Epithelial cell of alveolus of lung (primary cell): ENCODE data around the gene RCC1L.

DNA sequence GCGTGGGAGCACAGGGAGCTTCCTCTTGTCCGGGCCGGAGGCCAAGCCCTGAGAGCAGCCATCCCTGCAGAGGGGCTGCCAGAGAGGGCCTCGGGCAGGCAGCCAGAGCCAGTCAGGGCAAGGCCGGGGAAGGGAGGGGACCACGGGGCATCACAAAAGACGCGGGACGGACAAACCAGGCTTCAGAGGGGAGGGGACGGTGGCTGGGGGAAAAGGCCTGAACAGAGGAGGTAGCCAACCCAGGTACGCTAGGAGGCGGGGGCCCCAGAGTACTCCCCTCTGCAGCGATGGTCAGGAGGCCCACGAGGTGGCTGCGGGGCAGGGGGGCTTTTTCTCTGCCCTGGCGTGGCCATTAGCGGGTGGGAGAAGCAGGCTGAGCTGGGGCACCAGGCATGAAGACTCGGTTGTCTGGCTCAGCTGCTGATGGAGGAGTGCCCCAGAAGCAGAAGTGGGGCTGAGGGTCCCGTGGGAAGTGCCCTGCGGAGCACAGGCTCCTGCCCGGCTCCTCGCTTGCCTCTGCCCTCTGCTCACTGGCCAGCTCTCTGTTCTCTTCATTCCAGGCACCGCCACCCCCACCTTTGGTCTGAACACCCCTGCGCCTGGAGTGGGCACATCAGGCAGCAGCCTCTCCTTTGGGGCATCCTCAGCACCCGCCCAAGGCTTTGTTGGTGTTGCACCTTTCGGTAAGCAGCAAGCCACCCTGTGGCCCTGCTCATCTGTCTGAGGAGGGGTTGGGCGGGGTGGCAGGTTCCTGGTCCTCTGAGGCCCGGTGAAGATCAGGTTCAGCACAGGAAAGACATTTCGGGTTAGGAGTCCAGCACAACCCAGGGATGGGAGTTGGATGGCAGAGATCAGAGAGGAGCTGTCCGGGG lies 20.4 kb downstream of the POM121 start:
- RAMPAGE, long total RNA = no peak
- RRBS = no CpG with 5 or more reads among the region's 30 CpGs

DNA sequence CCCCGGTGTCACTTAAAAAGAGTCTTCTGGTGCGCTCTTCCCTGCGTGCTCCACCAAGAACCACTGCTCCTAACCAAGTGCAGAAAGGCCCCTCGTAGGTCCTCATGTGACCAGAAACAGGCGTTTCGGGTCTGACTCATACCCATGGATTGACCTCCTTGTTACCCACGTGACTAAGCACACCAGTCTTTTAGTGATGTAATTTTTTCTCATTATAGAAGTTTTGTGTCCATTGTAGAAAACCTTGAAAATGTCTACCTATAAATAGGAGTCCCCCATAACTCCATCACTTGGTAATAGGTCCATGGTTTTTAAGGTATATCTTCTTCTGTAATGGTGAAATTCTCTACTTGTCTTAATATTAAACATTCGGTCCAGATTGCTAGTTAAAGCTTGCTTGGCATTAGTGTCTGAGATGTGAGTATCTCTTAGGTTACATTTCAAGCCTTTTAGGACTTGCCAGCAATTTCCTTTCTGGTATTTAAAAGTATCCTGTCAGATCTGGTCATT lies 14.1 kb downstream of the FKBP6 start:
- RAMPAGE, long total RNA = no peak
- RRBS = no CpG with 5 or more reads among the region's 8 CpGs

DNA sequence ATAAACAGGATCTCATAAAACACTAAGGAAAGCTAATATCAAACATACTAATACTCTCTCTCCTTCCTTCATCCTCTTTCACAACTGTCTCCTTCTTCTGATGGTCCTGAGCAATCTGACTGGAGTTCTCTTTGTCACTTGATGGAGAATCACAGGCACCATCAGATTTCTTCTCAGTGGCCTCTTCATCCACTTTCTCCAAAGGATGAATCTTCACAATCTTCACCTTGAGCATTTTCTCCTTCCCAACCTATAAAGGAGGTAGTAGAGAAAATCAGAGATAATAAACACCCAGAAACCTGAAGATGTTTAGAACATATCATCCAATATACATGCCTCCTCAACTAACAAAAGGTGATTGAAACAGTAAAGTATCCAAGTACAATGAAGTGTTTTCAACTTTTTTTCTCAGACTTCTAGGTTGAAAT lies 23.6 kb downstream of the BAZ1B start:
- RAMPAGE, long total RNA = no peak

DNA sequence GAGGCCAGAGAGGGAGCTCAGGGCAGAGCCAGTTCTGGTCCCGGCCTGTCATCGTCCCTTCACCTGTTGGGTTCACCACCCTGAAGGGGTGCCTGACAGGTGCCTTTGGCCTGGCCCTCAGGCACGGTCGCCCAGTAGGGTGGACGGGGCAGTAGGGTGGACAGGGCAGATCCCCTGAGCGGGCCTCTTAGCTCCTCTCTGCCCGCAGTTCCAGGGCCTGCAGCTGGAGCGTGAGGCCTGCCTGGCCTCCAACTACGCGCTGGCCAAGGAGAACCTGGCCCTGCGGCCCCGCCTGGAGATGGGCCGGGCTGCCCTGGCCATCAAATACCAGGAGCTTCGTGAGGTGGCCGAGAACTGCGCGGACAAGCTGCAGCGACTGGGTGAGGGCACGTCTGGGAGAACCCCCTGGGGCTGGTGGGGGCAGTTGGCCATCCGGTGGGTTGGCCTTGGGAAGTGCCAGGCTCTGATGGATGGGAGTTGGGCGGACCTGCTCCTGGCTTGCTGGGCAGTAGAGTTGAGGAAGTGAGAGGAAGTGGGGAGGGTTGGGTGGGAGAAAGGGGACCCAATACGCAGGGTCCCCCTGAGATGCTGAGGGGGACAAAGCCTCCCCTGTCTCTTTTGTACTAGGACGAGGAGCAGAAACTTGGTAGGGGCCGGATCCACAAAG lies 1.7 kb downstream of the VPS37D start:
- RAMPAGE, long total RNA = no peak
- RRBS = no CpG with 5 or more reads among the region's 24 CpGs

GRCh38 chr7:73703631-73704299 lies 15.7 kb downstream of the STX1A start:
- RAMPAGE, long total RNA = no peak
- RRBS = 6% methylated on average over 9 of the region's 33 CpGs

GRCh38 chr7:73718511-73719116 lies 855 bp downstream of the STX1A start:
- RAMPAGE, long total RNA = no peak
- RRBS = no CpG with 5 or more reads among the region's 25 CpGs

GRCh38 chr7:73740746-73741286 lies 2.2 kb upstream of the ABHD11 start:
- RAMPAGE, long total RNA = no peak
- RRBS = no CpG with 5 or more reads among the region's 9 CpGs

DNA sequence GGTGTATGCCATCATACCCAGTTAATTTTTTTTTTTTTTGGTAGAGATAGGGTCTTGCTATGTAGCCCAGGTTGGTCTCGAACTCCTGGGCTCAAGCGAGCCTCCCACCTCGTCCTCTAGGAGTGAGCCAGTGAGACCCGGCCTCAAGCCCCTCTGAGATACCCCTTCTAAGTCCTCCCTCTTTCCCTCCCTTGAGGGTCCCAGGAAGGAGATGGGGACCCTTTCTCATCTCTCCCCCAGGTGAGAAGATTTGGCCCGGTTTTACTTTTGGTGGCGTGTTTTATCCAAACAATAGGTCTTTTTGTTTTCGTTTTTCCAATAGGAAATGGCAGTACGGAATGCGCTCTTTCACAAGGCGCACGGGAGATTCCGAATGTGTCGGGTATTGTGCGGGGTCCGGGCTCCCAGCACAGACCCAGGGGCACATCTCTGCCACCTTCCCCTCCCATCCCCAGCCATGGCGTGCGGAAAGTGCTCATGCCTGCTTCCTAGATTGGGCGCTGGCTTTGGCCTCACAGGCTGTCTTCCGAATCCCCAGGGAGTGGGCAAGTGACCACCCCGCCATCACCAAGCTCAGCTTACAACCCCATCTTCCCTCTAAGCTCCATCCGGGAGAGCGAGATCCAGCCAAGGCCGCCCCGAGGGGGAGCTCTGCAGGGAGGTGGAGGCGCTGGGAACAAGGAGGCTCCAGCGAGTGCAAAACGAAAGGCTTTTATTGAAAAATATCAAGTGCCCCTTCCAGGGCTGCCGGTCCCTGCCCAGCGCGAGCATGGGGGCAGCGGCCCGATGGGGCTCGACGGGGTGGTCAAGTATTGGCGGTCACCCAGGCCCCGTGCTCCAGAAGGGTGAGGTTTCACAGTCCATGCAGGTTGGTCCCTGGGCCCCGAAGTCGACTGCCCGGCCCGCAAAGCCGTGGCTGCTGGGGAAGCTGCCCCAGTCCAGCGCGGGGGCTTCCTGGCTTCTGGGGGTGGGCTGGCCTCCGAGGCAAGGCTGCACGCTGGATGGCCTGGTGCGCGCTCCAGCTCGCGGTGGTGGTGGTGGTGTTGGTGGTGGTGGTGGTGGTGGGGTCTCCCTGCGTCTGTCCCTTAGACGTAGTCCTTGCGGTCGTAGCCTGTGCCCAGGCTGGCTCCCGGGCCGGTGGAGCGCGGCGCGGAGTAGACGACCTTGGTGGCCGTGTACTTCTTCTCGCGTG lies 1.4 kb downstream of the CLDN3 start:
- RAMPAGE, long total RNA = no peak
- RRBS = no CpG with 5 or more reads among the region's 63 CpGs

DNA sequence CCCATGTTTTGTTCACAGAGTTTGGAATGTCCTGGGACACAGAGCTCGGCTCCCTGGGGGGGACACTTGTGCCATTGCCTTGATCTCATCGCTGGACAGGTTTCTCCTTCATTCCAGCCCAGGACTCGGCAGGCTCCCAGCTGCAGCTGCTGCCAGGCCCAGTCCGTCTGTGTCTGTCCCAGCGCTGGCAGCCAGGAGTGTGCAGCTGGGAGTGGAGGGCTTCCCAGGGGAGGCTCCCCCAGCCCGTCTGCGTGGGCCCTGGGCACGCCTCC lies 32.6 kb downstream of the TMEM270 start:
- RAMPAGE, long total RNA = no peak
- RRBS = no CpG with 5 or more reads among the region's 8 CpGs

GRCh38 chr7:74002466-74003143 lies 25.4 kb upstream of the ELN start:
- RAMPAGE, long total RNA = no peak
- RRBS = no CpG with 5 or more reads among the region's 17 CpGs

GRCh38 chr7:74009519-74010245 lies 18.3 kb upstream of the ELN start:
- RAMPAGE, long total RNA = no peak
- RRBS = no CpG with 5 or more reads among the region's 20 CpGs

- RAMPAGE, long total RNA = no peak
- RRBS = no CpG with 5 or more reads among the region's 9 CpGs
Measured at GRCh38 chr7:74374072-74374419, 79.7 kb upstream of the GTF2IRD1 start.

DNA sequence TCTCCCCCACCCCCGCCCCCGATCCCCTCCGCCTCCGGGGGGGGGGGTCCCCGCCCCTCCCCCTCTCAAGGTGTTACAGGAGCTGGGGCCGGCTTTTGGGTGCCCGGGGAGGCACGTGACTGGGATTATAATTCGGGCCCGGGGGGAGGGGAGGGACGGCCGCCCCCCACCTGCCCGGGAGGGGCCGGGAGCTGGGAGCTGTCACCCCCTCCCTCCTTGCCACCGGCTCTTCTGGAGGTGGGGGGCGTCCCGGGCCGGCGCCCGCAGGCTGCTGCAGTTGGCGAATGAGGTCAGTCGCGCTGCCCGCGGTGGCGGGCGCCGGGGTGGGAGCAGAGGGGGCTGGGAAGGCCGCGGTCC lies 496 bp downstream of the GTF2IRD1 start:
- RAMPAGE, long total RNA = no peak
- RRBS = 12% methylated on average over 7 of the region's 30 CpGs

DNA sequence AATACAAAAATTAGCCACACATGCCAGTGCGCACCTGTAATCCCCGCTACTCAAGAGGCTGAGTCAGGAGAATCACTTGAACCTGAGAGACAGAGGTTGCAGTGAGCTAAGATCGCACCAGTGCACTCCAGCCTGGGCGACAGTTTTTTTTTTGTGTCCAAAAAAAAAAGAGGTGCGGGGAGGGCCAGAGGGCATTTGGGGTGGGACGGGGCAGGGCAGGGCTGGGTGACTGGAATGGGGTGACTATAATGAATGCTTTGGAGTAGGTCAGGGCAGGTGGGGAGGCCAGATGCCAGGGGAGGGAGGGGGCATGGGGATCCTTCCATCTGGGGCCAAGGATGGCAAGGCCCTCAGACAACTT lies 23.5 kb downstream of the GTF2IRD1 start:
- RAMPAGE, long total RNA = no peak
- RRBS = no CpG with 5 or more reads among the region's 6 CpGs

GRCh38 chr7:74483744-74484309 lies 30.1 kb downstream of the GTF2IRD1 start:
- RAMPAGE, long total RNA = no peak
- RRBS = no CpG with 5 or more reads among the region's 6 CpGs

DNA sequence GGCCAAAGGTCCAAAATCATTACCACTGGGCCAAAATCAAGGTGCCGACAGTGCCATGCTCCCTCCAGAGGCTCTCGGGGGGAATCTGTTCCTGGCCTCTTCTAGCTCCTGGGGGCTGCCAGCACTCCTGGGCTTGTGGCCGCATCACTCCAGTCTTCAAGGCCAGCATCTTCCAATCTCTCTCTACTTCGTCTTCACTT lies 38.9 kb downstream of the GTF2IRD1 start:
- RAMPAGE, long total RNA = no peak
- RRBS = no CpG with 5 or more reads among the region's 4 CpGs

DNA sequence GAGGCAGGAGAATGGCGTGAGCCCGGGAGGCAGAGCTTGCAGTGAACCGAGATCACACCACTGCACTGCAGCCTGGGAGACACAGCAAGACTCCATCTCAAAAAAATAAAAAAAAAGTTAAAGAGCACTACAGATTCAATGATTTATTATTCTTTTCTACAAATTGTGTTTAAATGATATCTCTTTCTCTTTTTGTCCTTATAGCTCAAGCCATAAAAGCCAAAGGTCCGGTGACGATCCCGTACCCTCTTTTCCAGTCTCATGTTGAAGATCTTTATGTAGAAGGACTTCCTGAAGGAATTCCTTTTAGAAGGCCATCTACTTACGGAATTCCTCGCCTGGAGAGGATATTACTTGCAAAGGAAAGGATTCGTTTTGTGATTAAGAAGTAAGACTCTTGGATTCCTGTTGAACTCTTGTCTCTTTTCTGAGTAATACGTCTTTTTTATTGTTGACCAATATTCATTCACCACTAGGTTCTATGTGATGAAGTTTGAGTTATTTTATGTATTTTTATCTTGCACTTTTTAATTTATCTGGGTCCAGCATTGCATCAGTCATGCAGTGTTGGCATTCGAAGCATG lies 41.4 kb upstream of the NCF1 start:
- RAMPAGE, long total RNA = no peak
- RRBS = no CpG with 5 or more reads among the region's 11 CpGs

DNA sequence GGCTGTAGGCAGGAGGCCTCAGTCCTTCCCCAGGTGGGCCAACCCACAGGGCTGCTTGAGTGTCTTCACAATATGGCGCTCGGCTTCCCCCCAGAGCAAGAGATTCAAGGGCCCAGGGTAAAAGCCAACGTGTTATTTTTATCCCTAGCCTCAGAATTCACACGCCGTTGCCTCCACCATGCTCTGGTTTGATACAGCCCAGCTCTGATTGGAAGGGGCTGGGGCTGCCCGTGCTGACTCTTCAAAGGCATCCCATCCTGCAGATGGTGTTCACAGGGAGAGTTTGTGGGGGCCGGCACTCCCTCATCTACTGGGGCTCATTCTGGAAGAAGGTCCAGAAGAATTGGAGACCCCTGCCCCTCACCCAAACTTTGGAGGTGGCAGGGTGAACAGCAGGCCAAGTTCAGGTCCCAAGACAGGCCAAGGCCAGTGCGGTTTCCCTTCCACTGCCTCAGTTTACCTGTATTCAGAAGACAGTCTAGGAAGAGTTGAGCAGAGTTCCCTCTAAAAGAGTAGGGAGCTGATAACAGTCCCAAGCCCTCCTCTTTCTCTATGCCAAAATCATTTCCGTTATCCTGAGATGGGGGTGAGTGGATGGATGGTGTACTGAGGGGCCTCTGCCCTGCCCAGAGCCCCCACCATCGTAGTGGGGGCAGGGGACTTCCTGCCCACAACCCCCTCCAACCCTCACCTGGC lies 42.9 kb downstream of the RCC1L start:
- RAMPAGE, long total RNA = no peak
- RRBS = no CpG with 5 or more reads among the region's 10 CpGs

DNA sequence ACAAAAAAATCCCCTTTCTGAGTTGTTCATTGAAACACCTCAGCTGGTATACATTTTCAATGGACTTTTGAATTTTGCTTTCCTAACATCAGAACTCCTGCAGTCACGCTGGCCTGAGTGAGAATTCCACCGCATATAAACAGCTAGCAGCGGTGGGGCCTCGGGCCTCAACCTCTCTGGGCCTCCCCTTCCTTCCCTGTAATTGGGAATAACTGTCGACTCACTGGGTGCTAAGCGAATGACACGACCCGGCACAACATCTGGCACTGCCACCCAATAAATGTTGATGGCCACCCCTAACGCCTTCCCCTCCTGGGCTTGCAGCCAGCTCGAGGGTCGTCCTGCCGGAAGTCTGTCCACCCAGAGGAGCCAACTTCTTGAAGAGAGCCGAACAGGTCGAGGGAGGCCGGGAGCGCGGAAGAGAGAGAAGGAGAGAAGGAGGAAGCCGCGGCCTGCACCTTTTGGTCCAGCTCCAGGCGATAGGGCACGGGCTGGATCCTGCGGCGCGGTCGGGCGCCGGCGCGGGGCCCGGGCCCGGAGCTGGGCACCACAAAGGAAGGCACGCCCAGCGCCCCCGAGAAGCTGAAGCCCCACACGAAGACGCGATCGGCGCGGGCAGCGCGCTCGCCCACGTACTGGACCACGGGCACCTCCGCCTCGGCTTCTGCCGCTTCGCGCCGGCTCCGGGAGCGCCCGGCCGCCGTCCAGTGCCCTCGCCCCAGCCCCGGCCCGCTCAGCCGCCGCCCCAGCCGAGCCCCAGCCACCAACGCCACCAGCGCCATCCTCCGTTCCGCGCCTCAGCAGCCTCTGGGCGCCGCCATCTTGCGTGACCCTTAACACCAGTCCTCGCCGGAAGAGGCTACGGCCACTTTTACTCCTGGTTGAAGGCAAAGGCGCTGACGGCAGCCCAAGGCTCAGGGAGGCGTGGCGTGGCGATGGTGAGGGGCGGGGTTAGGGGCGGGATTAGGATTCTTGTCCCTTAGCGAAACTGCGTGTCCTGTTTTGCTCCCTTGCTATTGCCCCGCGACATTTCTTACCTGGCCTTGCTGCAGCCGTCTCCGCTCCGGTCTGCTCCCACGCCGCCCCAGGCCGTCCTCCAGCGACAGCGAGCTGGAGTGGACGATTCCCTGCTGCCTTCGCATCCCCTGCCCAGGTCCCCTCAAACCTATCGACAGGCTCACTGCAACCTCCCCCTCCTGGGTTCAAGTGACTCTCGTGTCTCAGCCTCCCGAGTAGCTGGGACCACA lies at the start of gene RCC1L:
Gene RCC1L (minus strand): TSS at position 847 of the 1,247 bp plus-strand sequence.
- RAMPAGE, long total RNA = no peak
- RRBS = under 1% methylated on average over 7 of the region's 97 CpGs

GRCh38 chr7:75544459-75545355 lies 52.6 kb downstream of the SPDYE5 start:
- RAMPAGE, long total RNA = no peak
- RRBS = no CpG with 5 or more reads among the region's 7 CpGs